ENCODE results near the genes NDST1 and ZNF300.

DNA sequence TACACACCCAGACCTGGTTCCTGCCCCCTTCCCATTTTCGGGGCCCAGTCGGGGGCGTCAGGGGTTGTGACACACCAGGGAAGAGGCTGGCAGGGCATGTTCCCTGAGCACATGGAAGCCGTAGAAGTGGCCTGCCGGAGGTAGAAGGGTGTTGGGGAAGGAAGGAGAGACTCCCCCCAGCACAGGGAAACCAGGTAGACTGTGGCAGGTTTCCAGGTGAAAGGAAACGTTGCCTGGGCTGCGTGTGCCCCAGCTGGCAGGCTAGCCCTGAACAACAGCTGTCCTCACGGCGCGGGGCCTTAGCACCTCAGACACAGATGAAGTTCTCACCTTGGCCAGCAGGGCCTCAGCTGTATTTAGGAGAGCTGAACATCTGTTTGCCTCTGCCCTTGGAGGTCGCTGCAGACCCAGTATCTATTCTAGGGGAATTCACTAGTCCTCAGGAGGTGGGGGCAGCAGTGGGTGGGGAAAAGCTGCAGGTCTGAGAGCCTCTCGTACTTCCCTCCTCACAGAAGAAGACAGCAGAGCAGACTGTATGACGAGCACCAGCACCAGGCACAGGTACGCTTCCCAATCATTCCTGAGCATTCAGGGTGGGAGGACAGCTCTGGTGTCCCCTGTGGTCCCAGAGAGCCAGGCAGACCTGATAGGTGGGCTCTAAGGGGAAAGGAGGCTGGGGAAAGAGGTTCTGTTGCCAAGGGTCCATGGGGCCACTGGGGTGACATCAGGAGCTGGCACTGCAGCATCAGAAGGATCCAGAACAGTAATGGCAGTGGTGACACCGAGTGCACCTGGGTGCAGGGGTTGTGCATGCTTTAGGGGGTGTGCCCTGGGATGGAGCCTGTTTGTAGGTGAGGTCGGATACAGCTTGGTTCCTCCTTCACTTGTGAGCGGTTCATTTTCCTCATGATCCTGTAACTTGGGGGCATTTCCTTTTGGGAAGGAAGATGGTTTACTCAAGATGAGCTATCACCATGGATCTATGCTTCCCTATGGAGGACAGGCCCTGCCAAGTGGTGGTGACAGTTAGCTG, 13.9 kb downstream of the CD74 start:
- RRBS, 2 experiments: no CpG with 5 or more reads among the region's 17 CpGs

DNA sequence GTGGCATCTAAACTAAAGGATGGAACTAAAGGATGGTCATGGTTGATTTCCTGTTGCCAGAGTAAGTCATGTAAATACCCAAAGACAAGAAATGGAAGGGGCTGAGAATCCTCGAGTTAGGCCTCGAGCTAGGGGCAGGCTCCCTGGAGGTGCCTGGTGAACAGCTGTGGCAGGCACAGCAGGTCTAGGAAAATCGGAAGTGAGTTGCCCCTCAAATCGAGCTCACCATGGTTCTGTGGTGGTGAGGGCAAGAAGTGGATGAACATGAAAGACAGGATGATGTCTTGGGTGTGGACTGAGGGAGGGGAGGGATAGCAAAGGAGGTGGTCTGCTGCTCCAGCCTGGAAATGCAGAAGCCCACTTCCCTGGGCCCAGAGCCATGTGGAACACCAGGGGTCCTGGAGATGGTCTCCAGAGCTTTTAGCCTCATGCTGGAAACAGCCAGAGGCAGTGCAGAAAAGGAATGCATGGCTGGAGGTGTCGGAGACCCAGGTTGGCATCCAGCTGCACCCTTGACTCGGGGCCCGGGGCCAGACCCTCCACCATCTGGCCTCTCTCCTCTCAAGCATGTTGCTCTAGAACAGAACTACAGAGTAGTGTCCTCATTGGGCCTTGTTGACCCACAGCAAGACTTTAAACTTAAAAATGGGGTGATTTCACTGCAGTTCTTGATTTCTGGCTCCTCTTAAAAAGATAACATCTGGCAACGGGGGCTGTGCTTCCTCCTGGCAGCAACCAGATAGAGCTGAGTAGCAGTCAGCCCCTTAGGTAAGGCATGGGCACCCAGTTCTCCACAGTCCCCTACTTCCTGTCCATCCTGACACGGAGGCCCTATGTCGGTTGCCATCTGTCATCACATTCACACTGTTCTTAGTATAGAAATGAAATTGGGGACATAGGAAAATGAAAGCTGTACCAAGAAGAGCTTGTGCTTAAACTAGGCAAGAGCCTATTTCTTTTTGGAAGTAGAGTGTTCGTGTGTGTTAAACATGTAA, 11.9 kb downstream of the CD74 start:
- RRBS, 2 experiments: no CpG with 5 or more reads among the region's 11 CpGs

- RRBS, 2 experiments: no CpG with 5 or more reads among the region's 3 CpGs
Observed at GRCh38 chr5:150489451-150489809, 18.5 kb upstream of the NDST1 start.

- RRBS, 2 experiments: no CpG with 5 or more reads among the region's 16 CpGs
Observed at GRCh38 chr5:150507749-150508679, at the start of gene NDST1. NDST1 (plus strand) TSS chr5:150508131.

GRCh38 chr5:150517599-150518337, 9.8 kb downstream of the NDST1 start:
- RRBS, 2 experiments: no CpG with 5 or more reads among the region's 10 CpGs

- RRBS, 2 experiments: no CpG with 5 or more reads among the region's 9 CpGs
Observed at GRCh38 chr5:150534816-150535357, 27.0 kb downstream of the NDST1 start.

- RRBS, 2 experiments: 55 to 70% methylated on average over 2 of the region's 4 CpGs
Observed at GRCh38 chr5:150593097-150593373, 47.4 kb upstream of the SYNPO start.

GRCh38 chr5:150610904-150611607, 29.4 kb upstream of the SYNPO start:
- RRBS, 2 experiments: no CpG with 5 or more reads among the region's 7 CpGs

- RRBS, 2 experiments: 17 to 28% methylated on average over 2 of the region's 6 CpGs
Observed at GRCh38 chr5:150615911-150616404, 24.5 kb upstream of the SYNPO start.

DNA sequence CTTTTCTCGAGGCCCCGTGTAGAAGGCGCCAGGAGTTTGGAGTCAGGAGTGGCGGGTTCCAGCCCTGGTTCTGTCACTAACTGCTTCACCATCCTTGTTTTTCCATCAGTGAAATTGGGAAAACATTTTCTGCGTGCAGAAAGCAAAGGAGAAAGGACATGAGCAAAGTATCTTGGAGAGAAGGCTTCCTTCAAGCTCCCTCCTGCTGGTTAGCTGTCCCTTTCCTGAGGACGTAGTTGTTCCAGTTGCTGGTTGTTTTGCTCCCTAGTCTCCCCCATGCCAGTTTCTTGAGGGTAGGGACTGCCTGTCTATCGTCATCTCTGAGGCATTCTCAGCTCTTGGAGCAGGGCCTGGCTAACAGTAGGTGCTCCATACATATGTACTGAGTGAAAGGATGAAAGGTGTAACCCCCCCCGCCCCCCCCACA, 879 bp downstream of the SMIM3 start:
- RRBS, 2 experiments: no CpG with 5 or more reads among the region's 8 CpGs

- RRBS, 2 experiments: no CpG with 5 or more reads among the region's 4 CpGs
Observed at GRCh38 chr5:150782663-150783222, 4.2 kb downstream of the SMIM3 start.

- RRBS, 2 experiments: no CpG with 5 or more reads among the region's 17 CpGs
Observed at GRCh38 chr5:150801104-150802059, 22.8 kb downstream of the SMIM3 start.

- RRBS, 2 experiments: no CpG with 5 or more reads among the region's 2 CpGs
Observed at GRCh38 chr5:150860359-150860932, 14.1 kb downstream of the IRGM start.

DNA sequence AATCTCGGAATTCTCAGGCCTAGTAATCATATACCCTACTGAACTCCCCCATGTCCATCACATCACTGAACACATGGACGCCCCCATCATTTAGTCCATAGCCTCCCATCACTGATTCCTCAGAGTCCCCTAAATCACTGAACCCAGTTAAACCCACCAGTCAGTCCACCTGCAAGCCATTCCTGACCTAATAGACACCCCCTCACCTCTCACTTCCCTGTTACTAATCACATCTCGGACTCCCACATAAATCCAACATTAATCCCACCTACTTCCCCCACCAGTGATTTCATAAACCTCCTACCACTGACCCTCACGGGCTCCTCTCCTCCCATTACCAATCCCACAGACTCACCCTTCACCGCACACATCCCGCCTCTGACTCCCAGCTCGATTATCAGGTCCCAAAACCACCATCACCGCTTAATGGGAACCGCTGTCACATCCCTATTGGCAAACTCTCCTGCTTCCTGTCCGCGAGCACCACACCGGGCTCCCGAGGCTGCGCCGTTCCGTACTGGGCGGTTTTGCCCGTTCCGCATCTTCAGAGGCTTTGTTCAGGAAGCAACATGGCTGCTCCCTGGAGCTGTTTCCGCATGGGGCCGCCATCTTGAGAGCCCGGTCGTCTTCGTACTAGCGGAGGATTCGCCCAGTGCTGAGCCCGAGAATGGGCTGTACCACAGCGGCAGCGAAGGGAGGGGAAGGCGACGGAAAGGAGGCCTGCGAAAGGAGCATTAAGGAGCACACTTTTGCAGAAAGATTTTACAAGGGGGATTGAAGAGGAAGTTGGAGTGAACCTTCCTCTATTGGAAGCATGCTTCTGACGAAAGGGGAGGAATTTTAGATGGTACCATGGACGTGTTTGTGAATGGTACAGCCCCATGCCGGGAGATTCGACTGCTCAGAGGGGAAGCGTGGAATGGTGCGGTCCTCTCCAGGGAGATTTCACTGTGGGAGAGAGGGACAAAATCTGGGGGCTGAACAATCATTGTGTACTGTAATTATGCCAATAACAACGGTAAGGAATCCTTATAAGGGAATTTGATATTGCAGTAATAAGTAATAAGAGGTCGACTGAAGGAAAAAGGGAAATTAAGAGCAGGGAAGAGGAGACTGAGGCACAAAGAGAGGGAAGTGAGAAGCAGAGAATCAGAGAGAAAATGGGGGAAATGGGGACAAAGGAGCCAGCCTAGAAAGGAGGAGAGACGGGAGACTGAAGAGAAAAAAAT, at the start of gene ZNF300:
Gene ZNF300 (minus strand): TSS at position 632 of the 1,229 bp plus-strand sequence.
- RRBS, 2 experiments: 88% methylated on average over 9 of the region's 41 CpGs; no CpG with 5 or more reads in 1 of the 2 experiments

GRCh38 chr5:151006696-151007062, 13.7 kb upstream of the GPX3 start:
- RRBS, 2 experiments: no CpG with 5 or more reads among the region's 4 CpGs

DNA sequence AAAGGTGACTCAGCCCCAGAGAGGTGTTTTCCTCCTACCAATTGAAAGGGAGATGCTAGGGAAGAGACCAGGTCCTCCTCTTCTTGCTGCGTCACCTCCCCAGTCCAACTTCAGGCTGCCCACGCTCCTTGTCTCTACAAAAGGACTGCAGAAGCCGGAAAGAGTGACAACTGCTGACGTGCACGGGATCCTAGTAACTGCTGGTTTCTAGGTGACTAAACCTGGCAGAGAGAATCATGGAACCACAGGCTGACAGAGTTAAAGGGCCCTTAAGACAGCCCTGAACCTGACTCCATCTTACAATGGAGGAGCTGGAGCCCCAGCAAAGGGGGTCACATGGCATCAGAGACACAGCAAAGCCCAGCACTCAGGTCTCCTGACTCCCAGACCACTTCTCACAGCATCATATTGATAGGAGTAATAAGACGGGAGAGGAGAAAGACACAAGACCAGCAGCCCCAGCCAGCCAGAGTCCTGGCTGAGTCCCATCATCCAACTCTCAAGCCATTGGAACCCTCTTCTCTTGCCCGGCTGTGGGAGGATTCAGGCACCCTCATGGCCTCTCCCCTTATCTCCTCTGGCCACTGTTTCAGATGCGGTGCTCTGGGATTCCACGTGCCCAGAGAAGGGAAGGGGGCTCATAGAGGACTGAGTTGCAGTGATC, 2.3 kb downstream of the GPX3 start:
- RRBS, 2 experiments: no CpG with 5 or more reads among the region's 9 CpGs

GRCh38 chr5:151067840-151068706, 12.8 kb downstream of the TNIP1 start:
- RRBS, 2 experiments: no CpG with 5 or more reads among the region's 16 CpGs

DNA sequence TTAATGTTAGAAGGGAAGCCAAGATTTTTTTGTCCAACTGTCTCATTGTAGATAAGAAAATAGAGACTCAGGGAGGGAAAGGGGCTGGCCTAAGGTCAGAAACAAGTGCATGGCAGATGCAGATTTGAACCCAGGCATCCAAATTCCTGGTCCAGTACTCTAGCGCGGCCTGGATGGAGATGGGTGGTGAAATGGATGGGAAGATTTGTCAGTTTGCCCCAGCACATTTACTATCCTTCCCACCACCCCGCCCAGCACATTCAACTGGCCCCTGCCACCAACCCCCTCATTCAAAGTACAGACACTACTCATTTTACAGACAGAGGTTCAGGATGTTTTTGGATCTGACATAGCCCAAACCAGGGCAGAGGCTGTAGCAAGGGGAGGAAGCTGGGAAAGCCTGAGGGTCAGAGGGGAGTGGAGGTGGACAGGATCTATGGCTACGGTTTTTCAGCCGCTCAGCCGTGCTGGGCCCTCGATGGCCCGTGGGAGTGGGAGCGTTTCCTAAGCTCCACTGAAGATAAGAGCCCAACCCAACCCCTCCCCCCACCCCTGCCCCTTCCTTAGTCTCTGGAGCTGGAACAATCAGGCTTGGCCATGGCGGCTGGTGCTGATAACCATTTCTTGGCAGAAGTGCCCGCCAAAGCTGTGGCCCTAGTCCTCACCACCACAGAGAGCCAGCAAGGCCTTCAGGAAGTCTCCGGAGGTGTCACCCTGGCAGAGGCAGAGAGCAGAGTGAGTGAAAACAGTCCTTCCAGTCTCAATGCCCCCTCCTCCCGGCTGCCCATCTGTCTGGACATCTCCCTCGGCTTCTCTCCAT, 20.2 kb upstream of the TNIP1 start:
- RRBS, 2 experiments: 70 to 78% methylated on average over 2 of the region's 14 CpGs

DNA sequence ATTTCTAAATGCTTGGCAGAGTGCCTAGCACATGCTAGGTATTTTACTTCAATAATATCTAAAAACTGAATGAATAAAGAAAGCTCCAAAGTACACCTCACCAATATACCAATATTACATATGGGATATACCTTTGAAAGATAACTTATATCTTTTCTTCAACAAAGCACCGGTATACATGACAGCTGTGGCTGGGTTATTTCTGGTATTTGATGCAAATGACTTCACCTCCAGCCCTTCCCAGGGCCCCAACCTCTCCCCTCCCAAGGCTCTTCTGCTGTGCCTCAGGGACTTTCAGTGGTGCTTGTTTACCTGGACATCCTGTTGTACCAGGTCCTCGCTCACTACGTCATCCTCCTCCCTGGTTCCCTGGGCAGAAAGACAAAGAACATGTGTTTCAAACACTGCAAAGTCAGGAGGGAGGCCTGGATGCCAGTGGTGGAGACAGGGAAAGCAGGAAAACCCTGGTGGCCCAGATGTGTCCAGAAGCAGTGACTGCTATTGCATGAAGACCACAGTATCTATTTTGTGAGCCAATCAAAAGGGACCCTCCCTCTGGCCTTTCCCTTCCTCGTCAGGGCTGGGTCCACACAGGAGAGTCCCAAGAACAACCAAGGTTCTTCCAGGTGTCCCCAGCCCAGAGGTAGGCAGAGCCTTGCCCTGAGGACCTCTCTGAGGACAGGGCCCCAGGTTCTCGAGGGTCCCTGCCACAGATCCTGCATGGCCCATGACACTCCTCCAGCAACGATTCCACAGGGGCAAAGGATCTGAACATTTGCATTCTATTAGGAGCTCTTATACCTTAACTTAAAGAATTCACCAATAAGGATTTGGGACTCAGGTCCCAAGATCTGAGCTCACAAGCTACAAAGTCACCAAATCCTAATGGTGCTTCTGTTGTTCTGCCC, 23.2 kb downstream of the ANXA6 start:
- RRBS, 2 experiments: 75% methylated on average over 1 of the region's 6 CpGs; no CpG with 5 or more reads in 1 of the 2 experiments

GRCh38 chr5:151693894-151694490, 7.3 kb upstream of the SPARC start:
- RRBS, 2 experiments: no CpG with 5 or more reads among the region's 4 CpGs